Urinary bladder (tissue), 3 donors: ENCODE results near the genes CNTN4 and LRRN1.

DNA sequence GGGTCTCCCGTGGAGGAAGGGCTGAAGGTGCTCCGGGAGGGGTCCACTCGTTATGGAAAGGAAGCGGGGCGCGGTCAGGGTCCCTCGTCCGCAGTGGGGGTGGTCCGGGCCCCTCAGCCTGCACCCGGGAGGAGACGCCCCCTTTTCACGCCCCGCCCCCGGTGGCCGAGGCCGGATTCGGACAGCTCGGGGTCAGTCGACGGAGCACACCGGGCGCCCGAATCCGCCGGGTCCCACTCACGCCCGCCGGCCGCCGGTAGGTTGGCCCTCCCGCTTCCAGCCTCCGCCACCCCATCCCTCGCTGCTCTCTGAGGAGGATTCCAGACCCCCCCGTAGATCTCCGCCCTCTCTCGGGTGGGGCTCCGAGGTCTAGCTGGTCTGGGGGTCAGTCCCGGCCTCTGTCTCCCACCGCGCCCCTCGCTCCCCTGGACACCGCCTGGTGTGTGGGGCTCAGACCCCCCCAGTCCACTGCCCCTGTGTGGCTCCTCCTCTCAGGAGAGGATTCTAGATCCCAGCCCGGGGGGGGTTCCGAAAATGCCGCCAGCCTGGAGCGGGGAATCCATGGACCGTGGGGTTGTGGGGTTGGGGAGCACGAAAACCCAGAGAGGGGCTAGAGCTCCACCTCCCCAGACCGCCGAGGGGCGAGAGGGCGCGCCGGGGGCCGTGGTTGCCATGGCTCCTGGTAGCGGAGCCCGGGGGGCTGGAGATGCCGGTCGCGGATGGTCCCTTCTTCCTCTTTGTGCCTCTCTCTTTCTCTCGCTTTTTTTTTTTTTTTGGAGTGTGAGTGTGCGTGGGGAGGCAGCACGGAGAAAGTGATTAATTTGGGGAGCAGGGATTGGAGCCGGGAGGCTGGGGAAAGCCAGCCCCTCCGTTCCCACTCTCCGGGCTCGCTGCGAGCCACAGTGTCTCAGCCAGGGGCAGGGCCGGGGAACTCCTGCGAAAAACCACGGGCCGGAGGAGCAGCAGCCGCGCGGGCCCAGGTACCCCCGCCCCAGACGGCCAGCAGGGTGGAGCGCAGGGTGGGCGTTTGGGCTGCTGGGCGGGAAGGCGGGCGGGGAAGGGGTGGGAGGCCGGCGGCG, 889 bp downstream of the CHL1 start:
- PRO-cap = unidirectional peak, plus-strand start at position 195 of the sequence; bidirectional peak, plus-strand start at position 531 of the sequence, minus-strand start at position 438 of the sequence
- RAMPAGE, long total RNA = no peak

- PRO-cap = no peak
- RAMPAGE, long total RNA = no peak
Observed at GRCh38 chr3:277824-278293, 81.3 kb downstream of the CHL1 start.

GRCh38 chr3:1805171-1805709, 293.4 kb upstream of the CNTN4 start:
- PRO-cap = no peak
- RAMPAGE, long total RNA = no peak

- PRO-cap = bidirectional peak, plus-strand start at chr3:2098817, minus-strand start at chr3:2098645
- RAMPAGE, long total RNA = no peak
Observed at GRCh38 chr3:2098338-2099038, at the start of gene CNTN4. Gene CNTN4 (plus strand): TSS chr3:2098866.

GRCh38 chr3:2134835-2135315, 36.2 kb downstream of the CNTN4 start:
- PRO-cap = no peak
- RAMPAGE, long total RNA = no peak

DNA sequence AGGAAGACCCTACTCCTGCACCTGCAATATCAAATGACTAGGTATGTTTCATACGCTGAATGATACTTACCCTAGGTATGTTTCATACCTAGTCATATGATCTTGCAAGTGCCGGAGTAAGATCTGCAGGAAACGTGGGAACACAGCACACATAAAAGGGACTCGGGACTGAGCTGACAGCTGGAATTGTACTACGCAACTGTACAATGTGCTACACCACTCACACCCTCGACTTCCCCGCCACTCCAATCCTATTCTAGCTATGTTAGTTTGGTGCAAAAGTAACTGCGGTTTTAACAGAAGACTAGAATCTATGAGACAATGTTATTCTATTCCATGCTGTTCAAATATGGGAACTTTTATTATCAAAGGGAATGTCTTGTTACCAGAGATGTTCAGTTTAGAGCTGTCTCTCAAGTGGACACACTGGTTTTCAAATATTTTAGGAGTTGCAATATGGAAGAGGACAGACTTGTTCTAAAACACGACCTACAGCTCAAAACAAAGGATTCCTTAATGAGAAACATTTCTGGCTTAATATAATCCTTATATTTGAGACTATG, 21.9 kb downstream of the CRBN start:
- PRO-cap = no peak
- RAMPAGE, long total RNA = no peak

- PRO-cap = no peak
- RAMPAGE, long total RNA = no peak
Observed at GRCh38 chr3:3173359-3173814, 6.1 kb downstream of the CRBN start.

DNA sequence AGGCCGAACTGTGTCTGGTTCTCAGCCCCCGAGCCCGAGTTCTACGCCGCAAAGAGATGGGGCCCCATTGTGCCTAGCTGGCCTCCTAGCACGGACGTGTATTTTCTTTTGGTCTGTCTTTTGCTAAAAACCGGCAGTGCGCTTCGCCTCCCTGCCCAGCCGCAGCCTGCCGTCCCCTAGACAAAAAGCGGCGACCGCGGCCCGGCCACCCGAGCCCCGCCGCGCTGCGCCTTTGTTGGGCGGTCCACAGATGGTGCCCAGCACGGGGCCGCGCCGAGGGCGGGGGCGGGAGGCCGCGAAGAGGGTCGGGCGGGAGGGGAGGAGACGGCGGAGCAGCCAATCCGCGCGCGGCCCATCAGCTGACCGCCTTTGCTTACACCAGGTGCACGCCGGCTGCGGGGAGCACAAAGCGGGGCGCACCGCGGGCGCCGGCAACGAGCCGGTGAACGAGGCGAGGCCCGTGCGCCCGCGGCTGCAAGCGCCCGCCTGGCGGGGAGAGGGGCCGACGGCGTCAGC, at the start of gene LRRN1:
Gene LRRN1, plus strand, starts transcription at position 401 of the 516 bp plus-strand sequence.
- PRO-cap = bidirectional peak, plus-strand start at position 434 of the sequence, minus-strand start at position 234 of the sequence
- RAMPAGE, long total RNA = no peak

- PRO-cap = no peak
- RAMPAGE, long total RNA = no peak
Observed at GRCh38 chr3:4336792-4337471, 33.8 kb downstream of the SETMAR start.

GRCh38 chr3:4355223-4356097, 52.3 kb downstream of the SETMAR start:
- PRO-cap = no peak
- RAMPAGE, long total RNA = no peak

- PRO-cap = no peak
- RAMPAGE, long total RNA = no peak
Observed at GRCh38 chr3:4493645-4493969, 459 bp downstream of the ITPR1 start.

DNA sequence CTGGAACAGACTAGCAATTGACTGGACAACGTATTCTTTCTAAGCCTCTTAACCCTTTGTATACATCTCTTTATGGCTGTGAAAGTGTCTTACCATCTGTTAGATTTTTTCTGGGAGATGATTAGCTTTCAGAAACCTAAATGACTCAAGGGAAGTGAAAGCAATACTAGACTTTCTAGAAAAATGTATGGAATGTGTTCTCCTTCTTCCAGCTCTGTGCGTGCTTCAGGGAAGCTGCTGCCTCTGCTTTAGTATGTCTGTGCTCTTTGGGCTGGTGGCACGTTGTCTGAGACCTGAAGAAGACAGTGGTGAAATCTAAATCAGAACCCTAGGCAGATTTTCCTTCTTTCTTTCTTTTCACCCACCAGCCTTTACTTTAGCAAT, 89.5 kb downstream of the ITPR1 start:
- PRO-cap = no peak
- RAMPAGE, long total RNA = no peak

DNA sequence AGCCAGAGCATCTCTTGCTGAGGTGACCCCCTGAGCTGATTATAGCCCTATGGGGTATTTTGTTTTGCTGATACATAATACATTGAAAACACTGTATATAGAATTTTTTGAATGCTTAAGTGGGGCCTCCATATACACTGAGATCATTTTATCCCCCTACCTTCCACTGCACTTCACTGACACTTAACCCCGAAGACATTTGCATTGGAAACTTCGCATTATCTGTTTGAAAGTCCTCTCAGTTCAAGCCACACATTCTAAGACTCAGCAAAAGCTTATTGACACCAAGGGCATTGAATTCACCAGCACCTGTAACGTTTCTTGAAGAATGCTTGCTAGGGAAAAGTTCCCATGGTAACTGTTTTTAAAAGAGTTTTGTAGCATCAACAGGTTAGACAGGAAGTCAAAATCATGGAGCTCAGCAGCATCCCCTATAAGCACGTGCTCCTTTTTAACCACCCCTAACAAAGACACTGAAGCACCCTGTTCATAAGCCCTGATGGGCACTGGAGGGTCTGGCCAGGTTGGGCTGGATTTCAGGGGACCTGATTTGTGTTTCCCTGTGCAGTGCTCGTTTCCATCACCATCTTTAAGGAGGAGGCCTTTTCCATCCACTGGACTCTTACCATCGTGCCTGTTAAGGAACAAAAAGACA, 229.7 kb upstream of the BHLHE40 start:
- PRO-cap = no peak
- RAMPAGE, long total RNA = no peak

- PRO-cap = bidirectional peak, plus-strand start at chr3:4772477, minus-strand start at chr3:4772295
- RAMPAGE, long total RNA = no peak
Observed at GRCh38 chr3:4772151-4772663, 207.0 kb upstream of the BHLHE40 start.

GRCh38 chr3:4782185-4782923, 196.9 kb upstream of the BHLHE40 start:
- PRO-cap = no peak
- RAMPAGE, long total RNA = no peak

DNA sequence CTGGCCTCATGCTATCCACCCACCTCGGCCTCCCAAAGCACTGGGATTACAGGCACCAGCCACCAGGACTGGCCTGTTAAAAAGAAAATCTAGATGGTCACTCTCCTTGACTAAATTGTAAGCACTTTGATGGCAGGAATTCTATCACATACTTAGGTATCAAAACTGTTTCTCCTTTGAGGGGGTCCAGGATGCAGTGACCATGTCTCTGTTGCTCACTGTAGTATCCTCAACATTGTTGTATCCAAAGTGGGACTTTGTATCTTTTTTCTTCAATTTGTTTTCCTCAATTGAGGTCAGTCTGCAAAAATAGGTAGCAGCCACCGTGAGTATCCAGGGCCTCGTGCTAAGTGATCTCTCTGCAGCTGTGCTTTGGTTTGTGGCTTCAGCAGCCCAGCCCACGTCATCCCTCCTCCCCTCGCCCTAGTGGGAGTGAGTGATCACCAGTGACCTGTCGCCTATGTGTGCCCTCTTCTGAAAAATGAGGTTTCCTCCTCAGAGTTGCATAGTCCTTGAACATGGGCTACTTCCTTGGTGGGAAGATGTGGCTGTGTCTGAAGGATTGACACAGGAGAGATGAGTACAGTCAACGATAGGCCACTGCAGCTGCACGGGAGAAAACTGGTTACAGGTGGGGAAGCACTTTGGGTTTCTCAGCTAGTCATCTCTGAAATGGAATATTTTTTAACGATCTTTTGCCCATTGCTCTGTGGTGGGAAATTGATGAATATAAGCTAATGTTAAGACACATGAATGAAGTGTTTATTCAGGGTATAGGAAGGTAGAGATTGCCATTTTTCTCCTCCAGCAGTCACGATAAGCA, 144.9 kb upstream of the BHLHE40 start:
- PRO-cap = no peak
- RAMPAGE, long total RNA = no peak

DNA sequence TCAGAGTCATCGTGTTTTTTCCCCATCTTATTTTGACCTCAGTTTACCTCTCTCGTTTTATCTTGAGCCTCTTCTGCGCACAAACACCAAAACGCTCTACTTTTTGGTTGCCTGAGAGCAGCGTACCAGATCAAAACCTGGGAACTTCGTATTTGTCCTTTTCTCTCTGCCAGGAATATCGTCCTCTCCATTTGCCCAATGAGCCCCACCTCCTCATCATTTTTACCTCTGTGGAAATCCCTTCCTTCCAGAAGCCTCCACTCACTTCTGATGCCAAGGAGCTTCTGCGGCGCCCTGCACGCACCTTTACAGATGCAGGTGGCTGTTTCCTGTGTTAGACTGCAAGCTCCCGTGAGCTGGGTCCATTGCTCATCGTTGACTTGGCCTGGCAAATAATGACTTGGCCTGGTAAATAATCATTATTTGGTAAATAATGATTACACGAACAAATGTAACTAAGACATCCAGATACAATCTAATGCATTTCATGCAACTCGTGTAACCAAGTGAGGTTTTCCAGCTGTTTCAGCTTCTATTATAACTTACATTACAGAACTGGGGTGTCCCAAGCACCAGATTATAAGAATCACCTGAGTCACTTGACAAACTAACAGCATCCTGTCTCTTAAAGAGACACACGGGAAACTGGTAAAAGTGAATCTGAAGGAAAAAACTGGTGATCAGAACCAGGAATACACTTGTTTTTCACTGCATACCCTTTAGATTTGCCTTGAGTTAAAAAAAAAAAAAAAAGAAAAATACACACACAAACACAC, 92.1 kb upstream of the BHLHE40 start:
- PRO-cap = no peak
- RAMPAGE, long total RNA = no peak

DNA sequence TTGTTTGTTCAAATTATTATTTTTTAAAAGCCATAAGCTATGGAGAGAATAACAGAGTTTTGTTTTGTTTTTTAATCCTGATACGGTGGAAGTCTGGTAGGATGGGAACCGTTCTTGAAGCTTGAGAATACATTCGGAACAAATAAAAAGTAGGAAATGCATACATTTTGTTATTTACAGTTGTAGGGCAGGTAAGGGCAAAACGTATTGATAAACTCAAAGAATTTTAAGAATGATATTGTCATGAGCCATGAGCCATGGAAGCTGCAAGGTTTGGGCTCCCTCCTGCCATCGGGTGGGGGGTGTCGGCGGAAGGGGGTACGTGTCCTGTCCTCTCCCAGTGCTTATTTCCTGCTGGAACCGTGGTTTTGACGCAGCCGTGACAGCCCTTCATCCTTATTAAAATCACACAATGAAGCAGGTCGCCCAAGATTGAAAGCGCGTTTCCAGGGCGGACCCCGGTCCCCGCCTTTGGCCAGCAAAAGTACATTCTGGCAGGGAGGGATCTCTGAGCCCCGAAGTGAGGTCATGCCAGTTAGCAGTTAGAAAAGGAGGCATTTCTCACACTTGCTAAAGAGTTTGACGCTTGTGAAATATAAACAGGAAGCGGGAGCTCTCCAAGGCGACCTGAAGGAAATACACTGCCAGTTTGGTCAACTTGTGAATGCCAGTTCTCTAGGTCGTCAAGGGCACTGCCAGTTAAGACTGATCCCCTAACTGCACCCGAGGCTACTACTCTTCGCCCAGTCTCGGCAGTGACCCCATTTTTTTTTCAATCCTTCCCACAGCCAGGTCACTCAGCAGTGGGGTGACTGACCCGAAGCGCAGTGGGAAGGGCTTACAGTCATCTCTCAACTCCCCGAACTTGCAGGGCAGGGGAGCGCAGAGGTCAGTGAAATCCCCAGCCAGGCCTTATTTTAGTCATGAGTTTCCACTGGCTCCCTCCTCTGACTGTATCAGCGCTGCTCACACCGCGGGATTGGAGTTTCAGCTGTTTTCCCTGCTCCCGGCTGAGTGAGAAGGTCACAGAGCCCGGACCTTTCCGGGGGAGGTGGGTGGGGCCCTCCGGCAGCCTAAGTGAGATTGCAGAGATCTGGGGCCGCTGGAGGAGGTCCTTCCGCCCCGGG, 2.2 kb upstream of the BHLHE40 start:
- PRO-cap = unidirectional peak, plus-strand start at position 620 of the sequence; bidirectional peak, plus-strand start at position 1,088 of the sequence, minus-strand start at position 1,012 of the sequence
- RAMPAGE, long total RNA = no peak

DNA sequence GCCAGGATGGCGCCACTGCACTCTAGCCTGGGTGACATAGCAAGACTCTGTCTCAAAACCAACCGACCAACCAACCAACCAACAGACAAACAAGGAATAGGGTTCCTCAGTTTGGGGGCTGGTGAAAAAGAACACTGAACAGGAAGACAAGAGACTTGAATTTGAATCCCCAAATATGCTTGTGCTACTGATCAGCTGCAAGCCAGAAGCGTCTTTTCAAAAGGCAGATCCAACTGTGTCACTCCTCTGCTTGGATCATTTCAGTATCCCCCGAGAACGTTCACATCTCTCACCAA, 60.0 kb downstream of the BHLHE40 start:
- PRO-cap = no peak
- RAMPAGE, long total RNA = no peak

DNA sequence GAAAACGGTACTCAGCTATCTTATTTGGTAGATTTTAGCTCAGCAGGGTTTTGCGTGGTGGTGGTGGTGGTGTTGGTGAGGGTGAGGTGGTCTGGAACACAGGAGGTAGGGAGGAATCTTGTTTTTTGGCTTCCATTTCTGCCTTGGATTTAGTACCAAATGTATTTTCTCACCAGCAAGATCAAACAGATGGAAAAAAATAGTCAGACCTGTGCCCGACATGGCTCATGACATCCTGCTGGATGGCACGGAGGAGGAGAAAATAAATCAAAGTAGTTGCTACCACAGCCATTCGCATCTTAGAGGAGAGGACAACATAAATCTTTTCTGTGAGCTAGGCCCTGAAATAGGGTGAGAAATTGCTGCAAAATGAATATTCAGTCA, 69.3 kb upstream of the ARL8B start:
- PRO-cap = no peak
- RAMPAGE, long total RNA = no peak